ENCODE measurements around the genes H2BC8 and H3C6.

DNA sequence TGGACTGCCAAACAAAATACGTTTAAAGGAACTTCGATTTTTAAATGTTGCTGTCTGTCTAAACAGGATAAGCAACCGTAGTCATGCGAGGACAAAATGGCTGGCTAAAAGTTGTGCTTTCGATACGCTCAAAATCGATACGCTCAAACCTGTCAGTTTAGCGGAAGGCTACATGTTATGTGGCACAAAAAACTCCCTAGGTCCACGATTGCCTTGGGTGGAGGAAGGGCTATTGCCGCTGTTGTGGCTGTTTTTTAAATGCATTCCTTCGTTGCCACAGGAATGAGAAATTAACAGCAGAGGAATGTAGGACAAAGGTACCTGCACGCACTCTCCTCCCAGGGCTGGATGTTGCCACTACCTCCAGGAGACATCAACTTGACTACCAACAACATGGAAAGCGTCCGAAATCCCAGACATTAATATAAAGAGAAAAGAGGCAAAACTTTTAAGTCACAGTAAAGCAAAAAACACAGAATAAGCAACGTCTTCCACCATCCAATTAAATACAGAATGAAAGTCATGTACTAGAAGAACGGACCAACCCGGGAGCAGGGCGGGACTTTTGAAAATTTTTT is 1.3 kb downstream of the H1-2 start:
- PRO-cap: bidirectional peak, plus-strand start outside the sequence, minus-strand start at position 508 of the sequence
- RAMPAGE, long total RNA, 4 experiments: no peak in any of the 4 experiments

GRCh38 chr6:26070955-26071632 is 14.8 kb upstream of the H1-2 start:
- PRO-cap: no peak
- RAMPAGE, long total RNA, 4 experiments: no peak in any of the 4 experiments

GRCh38 chr6:26089303-26089580 is 2.0 kb downstream of the HFE start:
- PRO-cap: no peak
- RAMPAGE, long total RNA, 4 experiments: no peak in any of the 4 experiments

DNA sequence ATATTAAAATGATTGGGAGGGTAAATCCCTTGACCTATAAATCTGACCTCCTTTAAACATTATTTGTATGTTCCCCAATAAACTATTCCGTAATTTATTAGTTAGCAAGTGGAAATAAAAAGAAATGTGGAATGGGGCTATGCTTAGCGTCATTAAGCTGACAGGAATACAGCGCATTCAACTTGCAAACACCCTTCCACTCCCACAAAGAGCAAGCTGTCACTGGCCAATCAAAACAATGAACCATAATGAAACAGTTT is 251 bp upstream of the H4C3 start:
- PRO-cap: bidirectional peak, plus-strand start outside the sequence, minus-strand start at position 154 of the sequence
- RAMPAGE, long total RNA, 4 experiments: no peak in any of the 4 experiments

DNA sequence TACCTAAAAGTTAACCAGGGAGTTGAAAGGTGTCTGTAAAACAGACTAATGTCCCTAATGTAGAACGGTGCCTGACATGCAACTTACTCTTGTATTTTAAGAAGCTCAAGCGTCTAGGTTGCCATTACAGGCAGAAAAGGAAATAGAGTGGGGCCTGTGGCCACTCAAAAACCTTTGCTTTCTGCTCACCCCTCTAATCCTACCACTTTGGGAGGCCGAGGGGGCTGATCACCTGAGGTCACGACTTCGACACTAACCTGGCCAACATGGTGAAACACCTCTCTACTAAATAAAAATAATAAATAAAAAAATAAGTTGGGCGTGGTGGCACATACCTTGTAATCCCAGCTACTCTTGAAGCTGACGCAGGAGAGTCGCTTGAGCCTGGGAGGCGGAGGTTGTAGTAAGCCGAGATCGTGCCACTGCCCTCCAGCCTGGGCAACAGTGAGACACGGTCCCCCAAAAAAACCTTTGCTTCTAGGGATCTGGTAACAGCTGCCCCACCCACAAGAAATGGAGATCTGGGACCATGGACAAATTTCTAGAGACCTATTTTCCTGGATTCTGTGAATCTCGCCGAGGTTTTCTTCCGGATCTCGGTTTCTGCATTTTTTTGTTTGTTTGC is 1.3 kb downstream of the H2AC6 start:
- PRO-cap: no peak
- RAMPAGE, long total RNA, 4 experiments: no peak in any of the 4 experiments

GRCh38 chr6:26130002-26130534 is 6.1 kb downstream of the H2AC6 start:
- PRO-cap: no peak
- RAMPAGE, long total RNA, 4 experiments: no peak in any of the 4 experiments

DNA sequence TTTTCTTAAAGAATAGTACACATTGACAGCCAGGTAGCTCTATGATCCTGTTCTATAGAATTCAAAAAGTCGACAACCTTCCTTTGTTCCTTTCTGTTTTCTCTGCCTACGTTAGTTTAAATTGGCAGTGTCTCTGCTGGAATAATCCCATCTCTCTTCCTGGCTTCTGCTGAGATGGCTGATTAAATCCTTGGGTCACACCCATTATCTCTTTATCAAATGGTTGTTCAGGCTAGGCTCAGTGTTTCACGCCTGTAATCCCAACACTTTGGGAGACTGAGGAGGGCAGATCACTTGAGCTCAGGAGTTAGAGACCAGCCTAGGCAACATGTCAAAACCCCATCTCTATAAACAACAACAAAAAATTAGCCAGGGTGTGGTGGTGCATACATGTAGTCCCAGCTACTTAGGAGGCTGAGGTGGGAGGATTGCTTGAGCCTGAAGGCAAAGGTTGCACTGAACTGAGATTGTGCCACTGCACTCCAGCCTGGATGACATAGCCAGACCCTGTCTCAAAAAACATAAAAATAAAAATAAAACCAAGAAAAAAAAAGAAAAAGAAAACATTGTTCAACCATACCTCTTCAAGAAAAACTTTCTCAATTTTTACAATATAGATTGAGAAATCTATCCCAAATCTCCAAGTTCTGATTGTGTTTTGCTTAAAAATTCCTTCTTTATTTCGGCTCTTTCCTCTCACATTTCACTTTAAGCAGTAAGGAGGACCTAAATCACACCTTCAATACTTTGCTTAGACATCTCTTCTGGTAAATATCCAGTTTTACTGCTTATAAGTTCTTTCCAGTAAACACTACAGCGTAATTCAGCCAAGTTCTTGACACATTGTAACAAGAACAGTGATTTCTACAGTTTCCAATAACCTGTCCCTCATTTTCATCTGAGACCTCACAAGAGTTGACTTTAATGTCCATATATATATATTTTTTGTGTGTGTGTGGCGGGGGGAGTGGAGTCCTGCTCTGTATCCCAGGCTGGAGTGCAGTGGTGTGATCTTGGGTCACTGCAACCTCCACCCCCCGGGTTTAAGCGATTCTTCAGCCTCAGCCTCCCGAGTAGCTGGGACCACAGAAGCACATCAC is 8.0 kb downstream of the H2AC6 start:
- PRO-cap: no peak
- RAMPAGE, long total RNA, 4 experiments: no peak in any of the 4 experiments

DNA sequence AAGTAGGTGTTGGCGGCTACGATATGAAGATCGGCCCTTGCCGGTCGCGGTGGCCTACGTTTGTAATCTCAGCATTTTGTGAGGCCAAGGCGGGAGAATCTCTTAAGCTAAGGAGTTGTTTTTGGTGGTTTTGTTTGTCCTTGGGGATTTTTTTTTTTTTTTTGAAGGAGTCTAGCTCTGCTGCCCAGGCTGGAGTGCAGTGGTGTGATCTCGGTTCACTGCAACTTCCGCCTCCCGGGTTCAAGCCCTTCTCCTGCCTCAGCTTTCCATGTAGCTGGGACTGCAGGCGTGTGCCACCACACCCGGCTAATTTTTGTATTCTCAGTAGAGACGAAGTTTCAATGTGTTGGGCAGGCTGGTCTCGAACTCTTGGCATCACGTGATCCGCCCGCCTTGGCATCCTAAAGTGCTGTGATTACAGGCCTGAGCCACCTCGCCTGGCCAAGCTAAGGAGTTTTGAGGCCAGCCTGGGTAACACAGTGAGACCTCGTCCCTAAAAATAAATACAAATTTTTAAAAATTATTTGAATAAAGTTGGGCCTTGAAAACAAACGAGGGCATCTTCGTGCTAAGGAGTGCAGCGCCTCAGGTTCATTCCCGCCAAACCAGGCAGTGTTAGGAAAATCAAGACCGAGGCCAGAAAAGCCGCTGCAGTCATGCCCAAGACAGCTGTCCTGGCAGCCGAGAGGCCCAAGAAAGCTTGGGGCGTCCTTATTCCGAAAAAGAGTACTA is 1.2 kb downstream of the H3C4 start:
- PRO-cap: no peak
- RAMPAGE, long total RNA, 4 experiments: no peak in any of the 4 experiments

DNA sequence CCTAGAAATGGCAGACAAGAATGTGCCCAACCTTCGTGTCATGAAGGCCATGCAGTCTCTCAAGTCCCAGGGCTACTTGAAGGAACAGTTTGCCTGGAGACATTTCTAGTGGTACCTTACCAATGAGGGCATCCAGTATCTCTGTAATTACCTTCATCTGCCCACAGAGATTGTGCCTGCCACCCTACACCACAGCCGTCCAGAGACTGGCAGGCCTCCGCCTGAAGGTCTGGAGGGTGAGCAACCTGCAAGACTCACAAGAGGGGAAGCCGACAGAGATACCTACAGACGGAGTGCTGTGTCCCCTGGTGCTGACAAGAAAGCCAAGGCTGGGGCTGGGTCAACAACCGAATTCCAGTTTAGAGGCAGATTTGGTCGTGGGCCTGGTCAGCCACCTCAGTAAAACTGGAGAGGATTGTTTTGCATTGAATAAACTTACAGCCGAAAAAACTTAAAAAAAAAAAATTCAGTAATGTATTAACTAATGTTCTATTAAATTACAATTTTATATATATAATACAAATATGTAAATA is 2.1 kb upstream of the H4C5 start:
- PRO-cap: no peak
- RAMPAGE, long total RNA, 4 experiments: no peak in any of the 4 experiments

GRCh38 chr6:26215853-26216793 is at the start of gene H2BC8:
TSS of gene H2BC8 (minus strand) at chr6:26216688.
- PRO-cap: bidirectional peak, plus-strand start at chr6:26216872, minus-strand start at chr6:26216659
- RAMPAGE, long total RNA, 4 experiments: start-site peak on the minus strand in 4 of 4 experiments, at chr6:26216649-26216694 at its widest, 14 to 57 reads per replicate

GRCh38 chr6:26222626-26223128 is 2.3 kb upstream of the H3C6 start:
- PRO-cap: no peak
- RAMPAGE, long total RNA, 4 experiments: no peak in any of the 4 experiments

DNA sequence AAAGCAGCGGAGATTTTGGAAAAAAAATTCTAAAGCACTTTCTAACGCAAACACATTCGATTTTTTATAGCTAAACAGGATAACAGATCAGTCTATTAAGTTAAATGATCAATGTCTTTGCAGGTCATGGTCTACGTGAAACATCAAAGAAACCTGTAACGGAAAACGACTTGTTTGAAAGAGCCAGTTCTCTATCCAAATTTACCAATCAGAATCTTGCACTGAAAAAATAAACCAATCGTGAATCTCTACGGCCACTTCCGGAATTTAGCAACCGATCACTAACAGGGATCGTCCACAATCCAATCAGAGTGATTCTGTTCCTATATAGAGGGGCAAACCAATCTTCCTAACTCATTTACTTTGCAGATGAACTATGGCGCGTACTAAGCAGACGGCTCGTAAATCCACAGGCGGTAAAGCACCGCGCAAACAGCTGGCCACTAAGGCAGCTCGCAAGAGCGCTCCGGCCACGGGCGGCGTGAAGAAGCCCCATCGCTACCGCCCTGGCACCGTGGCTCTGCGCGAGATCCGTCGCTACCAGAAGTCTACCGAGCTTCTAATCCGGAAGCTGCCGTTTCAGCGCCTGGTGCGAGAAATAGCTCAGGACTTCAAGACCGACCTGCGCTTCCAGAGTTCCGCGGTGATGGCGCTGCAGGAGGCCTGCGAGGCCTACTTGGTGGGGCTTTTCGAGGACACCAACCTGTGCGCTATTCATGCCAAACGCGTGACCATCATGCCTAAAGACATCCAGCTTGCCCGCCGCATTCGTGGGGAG is at the start of gene H3C6:
TSS of gene H3C6 (plus strand) at position 357 of the 778 bp plus-strand sequence.
- PRO-cap: no peak
- RAMPAGE, long total RNA, 4 experiments: no peak in any of the 4 experiments

DNA sequence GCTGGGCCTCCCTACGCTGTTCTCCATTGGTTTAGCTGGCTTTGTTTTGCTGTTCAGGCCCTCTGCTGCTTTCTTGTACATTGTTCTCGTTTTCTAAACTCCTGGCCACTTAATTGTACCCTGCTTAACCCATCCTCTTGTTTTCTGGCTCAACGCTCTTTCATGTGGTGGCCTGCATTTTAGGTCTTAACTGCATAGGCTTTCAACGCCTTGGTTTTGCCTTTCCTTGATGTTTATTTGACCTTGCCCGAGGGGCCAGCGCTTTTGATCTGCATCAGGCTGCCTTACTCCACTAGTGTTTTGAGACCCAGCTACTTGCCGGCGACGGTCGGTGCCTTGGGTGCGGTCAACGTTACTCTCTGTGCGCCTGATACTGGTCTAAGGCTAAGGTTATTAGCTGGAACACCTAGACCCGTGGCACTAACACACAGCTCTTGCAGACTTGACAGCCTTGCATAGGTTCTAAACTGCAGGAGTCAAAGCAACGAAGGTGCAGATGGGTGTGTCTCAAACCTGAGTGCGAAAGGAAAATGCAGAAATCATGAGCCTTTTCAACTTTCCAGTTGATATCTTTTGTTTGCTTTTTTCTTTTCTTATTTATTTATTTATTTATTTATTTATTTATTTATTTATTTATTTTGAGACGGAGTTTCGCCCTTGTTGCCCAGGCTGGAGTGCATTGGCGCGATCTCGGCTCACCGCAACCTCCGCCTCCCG is 992 bp downstream of the H3C6 start:
- PRO-cap: no peak
- RAMPAGE, long total RNA, 4 experiments: no peak in any of the 4 experiments

GRCh38 chr6:26268806-26269521 is 2.2 kb downstream of the H3C8 start:
- PRO-cap: no peak
- RAMPAGE, long total RNA, 4 experiments: no peak in any of the 4 experiments

GRCh38 chr6:26347082-26347525 is 17.9 kb upstream of the BTN3A2 start:
- PRO-cap: no peak
- RAMPAGE, long total RNA, 4 experiments: no peak in any of the 4 experiments

GRCh38 chr6:26363956-26364770 is 835 bp upstream of the BTN3A2 start:
- PRO-cap: no peak
- RAMPAGE, long total RNA, 4 experiments: no peak in any of the 4 experiments

- PRO-cap: no peak
- RAMPAGE, long total RNA, 4 experiments: no peak in any of the 4 experiments
Observed at GRCh38 chr6:26413934-26414465, 11.9 kb downstream of the BTN3A1 start.

DNA sequence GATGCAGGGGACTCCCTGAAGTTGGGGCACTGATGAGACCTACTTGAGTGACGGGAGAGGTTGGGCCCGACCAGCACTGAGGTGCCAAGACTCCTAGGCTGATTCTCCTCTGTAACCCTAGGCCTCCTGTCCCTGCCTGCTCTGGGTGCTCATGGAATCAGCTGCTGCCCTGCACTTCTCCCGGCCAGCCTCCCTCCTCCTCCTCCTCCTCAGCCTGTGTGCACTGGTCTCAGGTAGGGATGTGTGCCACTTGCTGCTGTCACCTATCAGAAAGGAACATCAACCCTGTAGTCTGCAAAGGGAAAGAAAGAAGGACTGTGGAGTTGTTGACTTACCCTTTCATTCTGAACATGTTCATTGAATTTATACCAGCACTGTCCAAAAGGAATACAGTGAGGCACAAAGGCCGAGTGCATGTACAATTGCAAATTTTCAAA is 749 bp downstream of the BTN2A1 start:
- PRO-cap: no peak
- RAMPAGE, long total RNA, 4 experiments: no peak in any of the 4 experiments

GRCh38 chr6:26473559-26474490 is 16.1 kb downstream of the BTN2A1 start:
- PRO-cap: unidirectional peak, plus-strand start at chr6:26473976; unidirectional peak, plus-strand start at chr6:26474337
- RAMPAGE, long total RNA, 4 experiments: no peak in any of the 4 experiments

- PRO-cap: no peak
- RAMPAGE, long total RNA, 4 experiments: no peak in any of the 4 experiments
Observed at GRCh38 chr6:26568522-26569636, 27.9 kb upstream of the ABT1 start.

Data from sigmoid colon (tissue), 4 donors.